Bronchus fibroblast of lung (primary cell): ENCODE measurements around a stretch of chr2.

DNA sequence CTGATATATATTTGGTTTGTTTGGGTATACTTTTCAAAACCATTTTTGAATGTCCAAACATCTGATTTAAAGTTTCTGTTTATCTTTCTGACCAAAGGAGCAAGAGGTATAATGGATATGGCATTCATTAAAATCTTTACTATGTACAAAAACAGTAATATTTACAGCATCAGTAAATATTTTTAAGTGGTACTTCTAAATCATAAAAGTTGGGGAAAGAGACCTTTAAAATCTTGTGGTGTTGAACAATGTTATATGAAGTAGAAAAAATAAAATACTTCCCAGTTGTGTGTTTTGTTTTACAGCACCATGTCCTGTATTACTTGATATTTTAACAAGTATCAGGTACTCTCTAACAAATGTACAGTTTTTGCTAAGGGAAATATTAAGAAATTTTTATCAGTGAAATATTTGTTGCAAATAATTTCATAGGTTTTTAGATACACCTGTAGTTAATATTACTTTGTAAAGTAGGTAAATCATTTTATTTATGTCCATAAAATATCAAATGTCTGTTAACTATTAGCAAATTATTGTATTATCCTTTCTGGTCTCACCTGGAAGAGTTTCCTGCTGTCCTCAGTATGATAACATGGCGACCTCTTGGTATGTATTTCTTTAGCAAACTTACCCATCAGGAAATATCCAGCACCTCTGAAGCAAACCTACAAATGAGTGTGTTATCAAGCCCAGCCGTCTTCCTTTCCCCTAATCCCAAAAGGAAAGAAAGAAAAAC, 28.7 kb downstream of the YIPF4 start:
- RAMPAGE, long total RNA: no peak

- RAMPAGE, long total RNA: no peak
These were observed 44.4 kb downstream of the BIRC6 start for GRCh38 chr2:32401084-32401822.

DNA sequence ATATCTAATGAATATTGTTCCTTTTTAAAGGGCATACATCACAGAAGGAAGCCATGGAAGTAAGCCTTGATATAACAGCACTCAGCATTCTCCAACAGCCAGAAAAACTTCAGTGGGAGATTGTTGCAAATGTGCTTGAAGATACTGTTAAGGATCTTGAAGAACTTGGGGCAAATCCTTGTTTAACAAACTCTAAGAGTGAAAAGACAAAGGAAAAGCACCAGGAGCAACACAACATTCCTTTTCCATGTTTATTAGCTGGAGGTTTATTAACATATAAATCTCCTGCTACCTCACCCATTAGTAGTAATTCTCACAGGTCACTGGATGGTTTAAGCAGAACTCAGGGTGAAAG, 57.9 kb downstream of the BIRC6 start:
- RAMPAGE, long total RNA: no peak

- RAMPAGE, long total RNA: no peak
These were observed 107.7 kb downstream of the BIRC6 start for GRCh38 chr2:32464413-32464964.

- RAMPAGE, long total RNA: no peak
These were observed 52.9 kb upstream of the TTC27 start for GRCh38 chr2:32574785-32575500.

DNA sequence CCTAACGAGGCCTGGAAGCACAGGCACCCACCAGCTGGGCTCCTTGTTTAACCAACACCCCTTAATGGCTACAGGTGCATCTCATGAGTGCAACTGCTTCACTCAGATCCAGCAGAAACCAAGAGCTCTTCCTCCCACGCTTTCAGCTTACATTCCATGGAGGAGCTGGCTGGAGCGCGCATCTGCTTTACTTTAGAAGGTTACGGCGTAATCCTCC, 174.6 kb downstream of the LTBP1 start:
- RAMPAGE, long total RNA: no peak

- RAMPAGE, long total RNA: no peak
These were observed 211.9 kb downstream of the LTBP1 start for GRCh38 chr2:33158491-33159177.

DNA sequence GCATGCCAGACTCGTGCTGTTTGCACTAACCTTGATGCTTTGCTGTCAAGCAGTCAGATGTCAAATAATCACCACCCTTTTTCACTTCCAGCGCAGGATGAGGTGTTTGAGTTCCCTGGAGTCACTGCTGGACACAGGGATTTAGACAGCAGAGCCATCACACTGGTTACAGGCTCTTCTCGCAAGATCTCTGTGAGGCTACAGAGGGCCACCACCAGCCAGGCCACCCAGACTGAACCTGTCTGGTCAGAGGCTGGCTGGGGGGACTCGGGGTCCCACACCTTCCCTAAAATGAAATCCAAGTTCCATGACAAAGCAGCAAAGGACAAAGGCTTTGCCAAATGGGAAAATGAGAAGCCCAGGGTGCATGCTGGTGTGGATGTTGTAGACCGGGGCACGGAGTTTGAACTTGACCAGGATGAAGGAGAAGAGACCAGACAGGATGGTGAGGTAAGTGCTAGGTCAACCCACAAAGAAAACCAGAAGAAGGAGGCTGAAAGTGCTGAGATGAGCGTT, 40.5 kb downstream of the FAM98A start:
- RAMPAGE, long total RNA: no peak

DNA sequence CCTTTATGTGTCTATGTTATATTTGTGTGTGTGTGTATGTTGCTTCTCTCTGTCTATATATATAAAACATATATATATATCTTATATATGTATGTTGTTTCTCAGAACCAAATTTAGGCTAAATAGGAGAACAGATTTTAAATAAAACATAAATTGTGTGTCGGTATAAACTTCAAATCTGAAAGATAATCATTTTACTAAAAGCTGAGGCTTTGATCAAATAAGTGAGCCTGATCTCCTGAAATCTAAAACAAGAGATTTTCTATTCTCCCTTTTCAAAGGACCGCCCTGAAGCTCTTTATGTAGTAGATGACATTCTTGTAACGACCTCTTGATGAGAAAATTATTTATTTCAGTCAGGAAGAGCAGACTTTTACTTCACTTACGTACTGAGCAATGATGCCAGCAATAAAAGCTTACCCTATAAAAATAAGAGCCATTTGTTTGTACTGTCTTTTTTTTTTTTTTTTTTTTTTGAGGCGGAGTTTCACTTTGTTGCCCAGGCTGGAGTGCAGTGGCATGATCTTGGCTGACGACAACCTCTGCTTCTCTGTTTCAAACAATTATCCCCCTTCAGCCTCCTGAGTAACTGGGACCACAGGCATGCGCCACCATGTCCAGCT, 39.1 kb downstream of the CRIM1 start:
- RAMPAGE, long total RNA: no peak

DNA sequence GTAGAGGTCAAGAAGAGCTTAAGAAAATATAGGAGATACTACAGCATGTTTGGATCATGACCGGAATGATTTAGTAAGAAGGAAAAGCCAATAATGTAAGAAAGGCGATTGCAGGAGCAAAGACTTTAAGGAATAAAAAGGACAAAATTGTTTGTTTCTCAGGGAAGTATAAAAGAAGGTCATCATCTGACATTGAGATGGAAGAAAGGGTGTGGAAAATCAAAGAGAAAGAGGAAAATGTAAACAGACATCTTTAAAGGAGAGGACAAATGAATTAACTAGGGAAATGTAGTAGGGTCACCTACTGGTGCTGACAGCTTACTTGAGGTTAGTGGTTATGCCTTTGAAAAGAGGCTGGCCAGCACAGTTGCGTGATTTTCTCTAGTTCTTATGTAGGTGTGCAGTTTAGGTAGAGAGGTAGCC, 44.1 kb downstream of the CRIM1 start:
- RAMPAGE, long total RNA: no peak

- RAMPAGE, long total RNA: no peak
These were observed 58.9 kb downstream of the CRIM1 start for GRCh38 chr2:36414430-36414918.

GRCh38 chr2:36543333-36543792, 54.6 kb downstream of the FEZ2 start:
- RAMPAGE, long total RNA: no peak

- RAMPAGE, long total RNA: no peak
These were observed 29.3 kb downstream of the FEZ2 start for GRCh38 chr2:36568493-36569263.

DNA sequence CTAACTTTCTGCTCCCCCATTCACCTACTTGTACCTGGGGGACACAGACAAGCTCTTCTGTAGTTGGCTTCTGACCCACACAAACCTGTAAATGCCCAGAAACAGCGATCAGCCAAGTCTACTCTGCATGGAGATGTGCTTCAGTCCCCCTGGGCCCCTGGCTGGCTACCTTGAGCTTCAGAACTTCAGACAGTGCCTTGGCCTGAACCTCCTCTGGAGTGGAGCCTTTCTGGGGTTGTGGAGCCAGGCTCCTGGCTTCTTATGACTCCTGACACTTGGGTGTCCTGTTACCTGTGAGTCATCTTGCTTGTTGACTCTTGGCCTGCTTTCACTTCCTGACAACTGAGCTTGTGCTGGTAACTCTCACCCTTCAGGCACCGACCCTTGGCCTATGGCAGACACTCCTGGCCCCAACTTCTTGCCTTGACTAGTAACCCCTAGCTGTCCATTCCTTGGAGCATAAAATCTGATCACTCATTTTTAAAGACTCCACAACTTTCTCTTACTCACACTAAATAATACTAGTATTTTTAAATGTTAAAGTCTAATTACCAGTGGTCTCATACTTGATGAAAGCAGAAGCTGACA, 46.5 kb upstream of the VIT start:
- RAMPAGE, long total RNA: no peak

DNA sequence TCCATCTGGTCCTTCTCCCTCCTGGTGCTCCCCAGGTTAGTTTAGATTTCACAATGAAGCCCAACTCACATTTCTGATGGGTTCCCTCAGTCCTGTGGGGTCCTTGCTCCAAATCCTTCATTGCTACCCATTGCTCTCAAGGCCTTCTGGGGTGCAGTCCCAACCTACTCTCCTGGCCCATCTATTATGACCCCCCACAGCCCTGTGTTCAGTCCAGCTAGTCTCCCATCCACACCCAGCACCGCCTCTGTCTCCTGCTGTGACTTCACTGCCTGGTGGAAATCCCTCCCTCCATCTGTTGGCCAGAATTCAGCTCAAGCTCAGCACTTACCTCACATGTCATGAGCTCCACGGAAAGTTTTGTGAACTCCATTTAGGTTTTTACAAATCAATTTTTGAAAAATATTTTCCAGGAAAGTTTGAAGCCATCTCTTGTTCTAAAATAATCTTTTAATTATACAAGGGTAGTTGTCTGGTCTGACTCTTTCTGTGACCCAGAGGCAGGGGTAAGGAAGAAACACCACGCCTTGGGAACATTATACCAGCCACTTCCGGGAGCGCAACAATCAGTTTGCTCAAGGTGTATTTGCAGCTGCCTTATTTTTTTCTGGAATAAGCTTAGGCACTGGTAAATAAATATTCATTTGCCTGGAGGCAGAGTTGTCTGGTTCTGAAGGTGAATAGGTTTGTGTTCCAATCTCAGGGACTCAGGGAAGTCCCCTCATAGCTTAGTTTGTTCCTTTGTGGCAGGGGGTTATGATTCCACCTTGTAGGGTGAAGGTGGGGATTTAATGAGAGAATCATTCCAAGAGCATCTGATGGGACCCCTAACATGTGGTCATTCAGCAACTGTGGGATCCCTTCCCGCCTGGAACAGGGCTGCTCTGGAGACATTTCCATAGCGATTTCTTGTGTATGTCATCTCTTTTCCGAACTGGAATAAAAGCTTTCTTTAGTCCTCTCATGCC, 110.9 kb downstream of the VIT start:
- RAMPAGE, long total RNA: no peak

GRCh38 chr2:36859004-36859203, 107.4 kb downstream of the STRN start:
- RAMPAGE, long total RNA: no peak

DNA sequence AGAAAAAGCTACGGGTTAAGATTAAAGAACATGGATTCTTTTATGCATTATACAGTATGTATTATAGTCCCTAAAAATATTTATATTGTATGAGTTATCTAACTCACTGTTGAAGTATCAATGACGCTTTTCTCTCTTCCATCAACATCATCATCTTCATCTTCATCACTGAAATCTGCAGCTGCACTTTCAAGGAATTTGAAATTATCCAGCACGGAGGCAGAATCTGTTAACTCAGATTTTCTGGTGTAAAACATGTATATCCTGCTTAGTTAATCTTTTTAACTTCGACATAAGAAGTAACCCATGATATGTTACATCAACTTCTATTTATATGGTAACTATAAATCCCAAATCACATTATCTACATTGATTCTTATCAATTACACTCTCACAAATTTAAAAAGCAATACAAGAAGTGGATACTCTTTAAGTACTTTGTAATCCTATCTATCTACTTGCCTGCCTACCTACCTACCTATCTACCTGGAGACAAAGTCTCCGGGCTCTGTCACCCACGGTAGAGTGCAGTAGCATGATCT, 66.8 kb downstream of the STRN start:
- RAMPAGE, long total RNA: no peak

DNA sequence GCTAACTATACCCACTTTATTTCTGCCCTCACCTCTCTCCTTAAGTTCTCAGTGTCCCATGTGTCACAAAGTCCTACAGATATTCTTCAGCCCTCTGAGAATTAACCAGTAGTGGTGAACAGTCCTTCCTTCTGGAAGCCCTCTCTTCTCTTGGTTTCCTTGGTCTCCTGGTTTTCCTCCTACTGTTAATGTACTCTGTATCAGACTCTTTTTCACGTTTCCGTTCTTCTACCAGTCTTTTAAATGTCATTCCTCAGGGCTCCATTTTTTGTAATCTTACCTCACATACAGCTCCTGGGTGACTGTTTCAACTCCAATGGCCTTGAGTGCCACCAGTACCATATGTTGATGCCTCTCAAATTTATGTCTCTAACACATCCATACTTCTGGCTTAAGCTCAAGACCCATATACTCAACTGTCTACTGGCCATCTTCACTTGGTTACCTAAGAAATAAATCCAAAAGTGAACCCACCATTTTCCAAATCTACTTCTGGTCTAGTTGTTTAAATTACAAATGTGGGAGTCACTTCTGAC, 53.9 kb downstream of the STRN start:
- RAMPAGE, long total RNA: no peak

DNA sequence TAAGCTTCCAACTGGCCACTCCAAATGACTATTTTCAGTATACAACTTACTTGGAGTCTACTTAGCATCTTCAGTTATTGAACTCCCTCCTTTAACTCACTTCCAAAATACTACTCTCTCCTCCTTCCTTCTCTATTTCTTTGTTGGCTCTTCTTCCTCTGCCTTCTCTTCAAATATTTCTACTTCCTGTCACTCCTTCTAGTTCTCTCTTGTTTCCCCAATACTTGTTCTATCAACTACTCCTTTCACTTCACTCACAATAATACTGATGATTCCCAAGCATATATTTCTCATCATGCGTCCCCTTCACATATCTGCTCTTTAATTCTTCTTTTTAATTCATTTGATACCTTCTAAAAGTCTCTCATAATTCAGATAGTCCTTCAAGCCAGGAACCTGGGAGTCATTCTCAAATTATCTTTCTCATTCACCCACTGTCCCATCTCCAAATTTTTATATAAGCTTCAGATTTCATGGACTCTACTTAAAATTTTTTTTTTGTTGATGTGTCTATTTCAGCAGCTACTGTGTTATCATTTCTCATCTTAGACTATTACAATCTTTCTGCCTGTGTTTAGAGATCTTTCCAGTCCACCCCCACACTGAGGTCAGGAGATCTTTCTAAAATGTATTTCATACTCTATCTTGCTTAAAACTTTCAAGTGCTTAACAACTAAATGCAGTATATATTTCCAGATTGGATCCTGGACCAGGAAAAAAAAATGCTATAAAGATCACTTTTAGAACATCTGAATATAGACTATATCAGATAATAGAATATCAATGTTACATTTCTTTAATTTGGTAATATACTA, 44.9 kb downstream of the STRN start:
- RAMPAGE, long total RNA: no peak

DNA sequence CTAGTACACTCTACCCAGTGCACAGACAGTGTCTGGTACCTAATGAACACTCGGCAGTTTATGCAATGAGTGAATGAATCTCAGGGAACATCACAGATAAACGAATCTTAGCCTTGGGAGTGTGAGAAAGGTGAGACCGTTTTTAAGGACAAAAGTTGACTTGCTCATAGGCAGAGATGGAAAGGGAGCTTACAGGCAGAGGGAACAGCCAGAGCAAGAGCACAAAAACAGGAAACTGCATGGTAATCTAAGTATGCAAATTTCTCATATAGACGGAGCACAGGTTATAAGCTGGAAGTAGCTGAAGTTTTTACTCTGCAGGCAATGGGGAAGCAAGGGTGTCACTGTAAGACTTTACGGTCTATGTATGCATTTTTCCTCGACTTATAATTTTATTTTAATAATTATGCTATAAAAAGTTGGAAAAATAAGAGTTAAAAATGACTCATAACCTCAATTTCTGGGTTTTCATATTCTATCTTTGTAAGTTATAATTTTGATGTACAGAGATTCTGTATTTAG, 44.8 kb upstream of the STRN start:
- RAMPAGE, long total RNA: no peak